Measurements from ENCODE around the genes SMARCD1 and GPD1.

GRCh38 chr12:50084577-50085584 is at the start of gene SMARCD1:
SMARCD1 (plus strand) TSS chr12:50085342.
- PRO-cap, result bidirectional peak, plus-strand start at chr12:50085352, minus-strand start at chr12:50085285

- PRO-cap, result no peak
Measured at GRCh38 chr12:50103659-50104555, at the start of gene GPD1. GPD1 (plus strand) TSS chr12:50104008.

DNA sequence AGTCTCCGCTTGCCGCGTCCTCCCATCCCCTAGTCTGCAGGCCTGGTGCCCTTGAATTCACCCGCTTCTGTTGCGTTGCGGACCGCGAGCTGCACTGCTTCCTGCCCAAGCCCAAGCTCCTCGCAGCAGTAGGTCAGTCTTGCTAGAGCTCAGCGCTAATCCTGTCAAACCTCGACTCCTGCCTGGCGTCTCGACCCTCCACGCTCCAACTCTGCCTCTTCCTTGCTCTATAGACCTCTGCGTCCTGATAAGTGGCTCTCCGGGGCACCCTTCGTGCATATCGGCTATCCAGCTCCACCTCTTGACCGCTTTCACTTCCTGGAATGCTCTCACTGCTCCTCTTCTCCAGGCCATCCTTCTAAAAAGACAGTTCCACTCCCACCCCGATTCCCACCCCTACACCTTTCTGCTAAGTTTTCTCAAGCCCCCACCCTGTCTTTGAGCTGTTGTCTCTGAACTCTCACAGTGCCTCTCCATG is 369 bp downstream of the COX14 start:
- PRO-cap, result no peak

DNA sequence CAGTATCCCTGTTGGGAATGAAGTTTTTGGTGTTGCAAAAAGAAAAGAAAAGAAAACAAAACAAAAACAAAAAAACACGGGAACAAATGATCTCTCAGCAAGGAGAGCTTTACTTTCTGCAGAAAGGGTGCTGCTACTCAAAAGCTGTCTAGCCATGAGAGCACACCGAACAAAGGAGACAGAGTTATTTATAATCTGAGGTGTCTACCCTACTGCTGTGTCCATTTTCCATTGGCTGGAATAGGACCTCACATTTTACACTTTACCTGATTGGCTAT is 2.9 kb upstream of the CERS5 start:
- PRO-cap, result no peak

- PRO-cap, result no peak
Measured at GRCh38 chr12:50192093-50192728, 25.0 kb upstream of the CERS5 start.

DNA sequence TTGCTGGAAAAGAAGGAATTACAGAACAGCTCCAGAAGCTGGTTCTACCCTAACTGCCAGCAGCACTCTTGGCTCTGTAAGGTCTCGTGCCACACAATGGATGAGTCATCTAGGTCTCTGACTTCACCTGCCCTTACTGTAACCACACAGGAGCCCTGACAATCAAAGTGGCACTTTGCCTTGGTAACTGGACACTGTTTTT is 57.2 kb upstream of the CERS5 start:
- PRO-cap, result no peak

DNA sequence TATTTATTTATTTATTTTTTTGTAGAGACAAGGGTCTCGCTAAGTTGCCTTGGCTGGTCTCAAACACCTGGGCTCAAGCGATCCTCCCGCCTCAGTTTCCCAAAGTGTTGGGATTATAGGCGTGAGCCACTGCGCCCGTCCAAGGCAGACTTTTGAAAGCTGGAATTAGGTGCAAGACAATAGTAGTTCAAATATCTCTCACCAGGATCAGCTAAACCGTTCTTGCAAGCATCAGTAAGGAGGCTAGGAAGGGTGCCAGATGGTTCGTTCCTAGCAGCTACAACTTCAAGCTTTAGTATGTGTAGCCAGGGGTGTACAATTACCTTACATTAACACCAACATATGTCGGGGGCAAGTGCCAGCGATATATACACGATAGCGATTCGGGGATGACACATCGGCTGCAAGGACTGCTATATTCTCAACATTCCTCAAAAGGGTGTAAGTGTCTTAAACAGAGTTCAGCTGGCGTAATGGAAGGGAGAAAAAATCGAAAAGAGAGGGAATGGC is 741 bp downstream of the LIMA1 start:
- PRO-cap, result no peak

DNA sequence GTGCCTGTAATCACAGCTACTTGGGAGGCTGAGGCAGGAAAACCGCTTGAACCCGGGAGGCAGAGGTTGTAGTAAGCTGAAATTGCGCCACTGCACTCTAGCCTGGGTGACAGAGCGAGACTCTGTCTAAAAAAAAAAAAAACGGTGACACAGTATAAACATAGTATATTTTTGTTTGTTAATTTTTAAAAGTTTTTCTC is 2.5 kb upstream of the DIP2B start:
- PRO-cap, result no peak

DNA sequence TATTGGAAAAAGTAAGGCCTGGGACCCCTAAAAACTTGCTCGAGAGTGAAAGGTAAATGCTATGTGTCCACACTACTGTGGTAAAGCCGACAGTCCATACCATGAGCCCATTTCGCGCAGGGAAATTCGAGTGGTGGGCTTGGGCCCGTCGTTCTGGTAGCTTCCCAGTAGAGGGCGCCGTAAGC is 167 bp upstream of the DIP2B start:
- PRO-cap, result bidirectional peak, plus-strand start outside the sequence, minus-strand start at position 128 of the sequence

DNA sequence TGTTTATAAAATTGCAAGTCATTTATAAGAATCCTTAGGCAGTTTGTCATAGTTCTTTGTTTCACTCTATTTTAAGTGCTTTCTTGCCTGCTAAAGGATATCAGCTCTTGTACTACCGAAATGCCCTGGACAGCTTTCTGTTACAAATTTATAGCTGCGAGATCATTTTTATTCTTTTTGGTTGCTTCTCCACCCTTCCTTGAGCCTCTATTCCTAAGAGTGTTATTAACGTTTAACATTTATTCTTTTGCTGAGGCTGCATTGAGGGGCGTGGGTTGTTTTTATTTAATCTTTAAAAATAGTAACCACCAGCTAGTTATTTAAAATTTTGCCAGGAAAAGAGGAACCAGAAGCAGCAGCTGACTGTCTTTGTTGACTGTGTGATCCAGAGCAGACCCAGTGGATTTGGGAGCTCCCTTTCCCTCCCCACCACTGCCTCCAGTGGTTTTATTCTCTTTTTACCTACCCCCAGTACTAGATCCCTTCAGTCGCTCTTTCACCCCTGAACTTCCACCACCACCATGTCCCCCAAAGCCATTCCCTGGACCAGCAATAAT is 106.5 kb downstream of the DIP2B start:
- PRO-cap, result no peak

DNA sequence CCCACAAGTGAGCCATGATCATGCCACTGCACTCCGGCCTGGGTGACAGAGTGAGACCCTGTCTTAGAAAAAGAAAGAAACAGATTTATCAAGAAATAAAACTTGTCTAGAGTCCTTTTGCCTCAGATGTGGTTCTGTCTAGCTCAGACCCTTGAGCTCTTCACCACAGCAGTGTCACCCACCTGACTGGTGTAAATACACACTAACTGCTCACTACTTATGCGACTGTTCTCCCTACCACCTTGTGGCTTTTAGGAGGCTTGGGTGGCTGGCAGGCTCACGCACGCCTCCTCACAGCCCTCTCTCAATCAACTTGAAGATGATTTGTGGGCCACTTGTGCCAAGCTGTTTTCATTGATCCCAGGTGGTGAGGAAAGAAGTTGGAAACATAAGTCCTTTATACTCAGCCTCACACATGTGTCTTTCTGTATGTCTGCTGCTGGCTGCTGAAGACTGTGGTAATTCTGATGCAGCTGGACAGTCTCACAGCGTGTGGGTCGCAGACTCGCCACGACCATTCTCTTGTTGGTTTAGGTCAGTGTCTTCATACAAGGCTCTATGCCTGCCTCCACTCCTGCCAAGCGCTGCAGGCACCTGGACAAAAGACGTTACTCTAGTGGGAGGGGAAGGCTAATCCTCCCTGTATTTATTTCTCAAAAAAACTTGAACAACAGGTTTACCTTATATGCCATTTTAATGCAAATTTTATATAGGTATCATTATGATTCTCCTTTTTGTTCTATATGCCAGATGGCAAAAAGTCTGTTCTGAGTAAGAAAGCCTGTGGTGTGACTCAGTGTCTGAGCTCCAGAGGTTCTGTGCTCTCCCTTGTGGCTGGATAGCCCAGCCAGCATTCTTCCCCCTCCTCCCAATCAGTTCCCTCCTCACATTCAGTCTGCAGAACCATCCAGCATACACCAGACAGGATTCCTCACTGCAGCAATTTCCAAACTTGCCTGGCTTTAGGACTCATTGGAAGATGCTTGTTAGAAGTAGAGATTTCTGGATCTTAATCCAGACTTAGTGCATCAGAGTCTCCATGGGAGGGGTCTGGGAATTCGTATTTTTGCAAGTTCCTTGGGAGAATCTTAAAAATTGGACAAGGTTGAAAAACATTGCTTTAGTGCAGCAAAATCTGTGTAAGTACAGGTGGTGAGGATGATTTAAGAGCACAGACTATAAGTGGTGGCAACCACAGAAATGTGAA is 115.6 kb downstream of the DIP2B start:
- PRO-cap, result no peak

DNA sequence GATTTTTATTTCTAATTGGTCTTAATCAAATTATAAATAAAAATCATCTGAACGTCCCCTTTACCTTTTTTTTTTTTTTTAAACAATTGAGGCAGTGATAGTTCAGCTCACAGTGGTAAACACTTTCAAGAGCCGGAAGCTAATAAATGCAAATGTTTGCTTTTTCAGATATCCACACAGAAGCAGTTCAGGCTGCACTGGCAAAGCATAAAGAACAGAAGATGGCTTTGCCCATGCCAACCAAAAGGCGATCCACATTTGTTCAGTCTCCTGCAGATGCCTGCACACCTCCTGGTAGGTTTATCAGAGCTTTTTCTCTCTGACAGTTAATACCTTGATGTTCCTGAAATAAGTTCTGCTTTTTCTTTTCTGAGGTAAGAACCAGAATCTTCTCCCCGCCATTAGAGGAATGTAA is 103.9 kb upstream of the ATF1 start:
- PRO-cap, result no peak

GRCh38 chr12:50926545-50926855 is 1.7 kb downstream of the METTL7A start:
- PRO-cap, result no peak

DNA sequence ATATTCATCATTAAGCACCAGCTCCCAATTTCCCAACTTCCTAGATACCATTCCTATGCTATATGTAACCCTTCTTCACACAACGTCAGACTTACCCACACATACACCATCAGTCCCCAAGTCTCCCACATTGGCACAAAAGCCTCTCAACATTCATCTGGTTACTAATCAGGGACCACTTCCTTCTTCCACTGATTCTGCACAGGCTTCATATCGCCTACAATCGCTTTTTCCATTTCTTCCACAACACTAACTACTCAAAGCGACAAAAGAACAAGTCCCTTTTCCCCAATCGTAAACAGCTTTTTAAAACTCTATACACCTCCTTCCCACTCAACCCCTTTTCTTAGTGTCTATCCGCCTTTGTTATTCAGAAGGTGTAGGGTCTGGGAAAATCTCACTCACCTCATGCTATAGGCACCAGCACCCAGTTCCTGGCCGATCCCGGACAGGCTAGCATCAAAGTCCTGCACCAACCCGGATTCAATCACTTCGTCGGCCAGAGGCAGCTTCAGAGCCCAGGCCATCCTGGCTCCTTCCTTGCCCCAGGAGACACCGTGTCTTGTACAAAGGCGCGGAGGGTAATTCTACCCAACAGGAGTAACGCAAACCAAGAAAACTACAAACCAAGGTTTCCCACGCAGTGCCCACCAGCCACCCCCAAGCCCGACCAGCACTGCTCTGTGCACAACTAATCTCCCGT is 888 bp downstream of the TFCP2 start:
- PRO-cap, result no peak

GRCh38 chr12:51204251-51204607 is 13.6 kb downstream of the POU6F1 start:
- PRO-cap, result no peak

DNA sequence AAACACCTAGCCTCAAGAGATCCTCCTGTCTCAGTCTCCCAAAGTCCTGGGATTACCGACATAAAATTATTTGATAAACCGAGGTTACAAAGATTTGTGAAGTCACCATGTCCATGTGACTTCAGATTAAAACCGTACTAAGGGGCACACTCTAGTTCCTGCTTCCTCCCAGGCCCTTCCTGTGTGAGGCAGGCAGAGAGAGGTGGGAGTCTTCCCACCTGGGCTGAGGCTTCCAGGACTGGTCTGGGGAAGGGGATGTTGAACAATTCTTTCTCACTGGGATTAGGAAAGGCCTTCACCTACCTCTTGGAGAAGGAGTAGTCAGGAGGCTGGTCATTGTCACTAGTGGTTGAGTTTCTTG is 1.3 kb downstream of the SMAGP start:
- PRO-cap, result no peak

- PRO-cap, result no peak
Measured at GRCh38 chr12:51334824-51335410, 10.9 kb upstream of the BIN2 start.

DNA sequence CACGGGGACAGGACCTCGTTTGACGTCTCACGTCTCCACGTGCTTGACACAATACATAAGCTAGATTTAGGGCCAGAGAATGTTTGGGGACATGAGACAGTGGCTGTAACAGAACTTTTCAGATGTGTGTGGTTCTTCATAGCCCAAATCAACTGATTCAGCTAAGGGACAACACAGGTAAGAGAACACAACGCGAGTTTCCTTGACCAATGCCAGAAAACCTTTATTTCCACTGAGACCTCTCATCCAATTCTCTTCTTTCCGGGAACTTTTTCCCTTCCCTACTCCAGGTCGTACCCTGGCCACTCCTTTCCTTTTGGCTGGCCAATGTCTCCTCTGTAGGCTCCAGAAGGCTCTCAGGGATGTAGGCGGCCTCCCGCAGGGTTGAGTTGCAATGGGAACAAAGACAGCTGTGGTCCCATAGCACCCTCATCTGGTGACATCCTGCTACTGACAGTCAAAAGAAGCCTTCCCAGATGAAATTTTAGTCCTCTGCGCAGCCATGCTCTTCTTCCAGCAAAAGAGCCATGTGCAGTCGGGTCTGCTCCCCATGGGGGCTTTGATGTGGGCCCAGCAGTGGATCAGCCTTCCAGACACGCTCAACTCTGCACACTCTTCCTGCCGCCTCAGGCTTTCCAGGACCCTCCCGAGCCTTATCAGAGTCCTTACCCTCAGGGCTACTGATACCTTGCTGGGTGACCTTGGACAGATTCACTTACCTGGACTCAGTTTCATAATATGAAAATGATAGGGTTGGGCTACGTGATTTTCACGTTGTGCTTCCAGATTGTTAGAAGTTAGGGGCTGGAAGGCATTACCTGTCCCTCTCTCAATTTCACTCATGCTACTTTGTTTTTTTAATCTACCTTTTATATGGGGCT is 5.4 kb upstream of the CELA1 start:
- PRO-cap, result no peak

GRCh38 chr12:51399724-51400247 is 8.6 kb upstream of the GALNT6 start:
- PRO-cap, result no peak

- PRO-cap, result no peak
Measured at GRCh38 chr12:51687097-51687812, 96.2 kb downstream of the SCN8A start.

All from REH cell (cell line).